Mesenchymal stem cell of Wharton's jelly (primary cell): ENCODE results near the genes TTC17 and EXT2.

- CAGE, long polyA plus RNA: start-site peak on the plus strand at chr11:43358931-43359059, 788 and 567 reads in 2 replicates
Observed at GRCh38 chr11:43358678-43359113, at the start of gene TTC17. Gene TTC17, plus strand, starts transcription at chr11:43358920.

- CAGE, long polyA plus RNA: no peak
Observed at GRCh38 chr11:43420952-43421760, 62.4 kb downstream of the TTC17 start.

DNA sequence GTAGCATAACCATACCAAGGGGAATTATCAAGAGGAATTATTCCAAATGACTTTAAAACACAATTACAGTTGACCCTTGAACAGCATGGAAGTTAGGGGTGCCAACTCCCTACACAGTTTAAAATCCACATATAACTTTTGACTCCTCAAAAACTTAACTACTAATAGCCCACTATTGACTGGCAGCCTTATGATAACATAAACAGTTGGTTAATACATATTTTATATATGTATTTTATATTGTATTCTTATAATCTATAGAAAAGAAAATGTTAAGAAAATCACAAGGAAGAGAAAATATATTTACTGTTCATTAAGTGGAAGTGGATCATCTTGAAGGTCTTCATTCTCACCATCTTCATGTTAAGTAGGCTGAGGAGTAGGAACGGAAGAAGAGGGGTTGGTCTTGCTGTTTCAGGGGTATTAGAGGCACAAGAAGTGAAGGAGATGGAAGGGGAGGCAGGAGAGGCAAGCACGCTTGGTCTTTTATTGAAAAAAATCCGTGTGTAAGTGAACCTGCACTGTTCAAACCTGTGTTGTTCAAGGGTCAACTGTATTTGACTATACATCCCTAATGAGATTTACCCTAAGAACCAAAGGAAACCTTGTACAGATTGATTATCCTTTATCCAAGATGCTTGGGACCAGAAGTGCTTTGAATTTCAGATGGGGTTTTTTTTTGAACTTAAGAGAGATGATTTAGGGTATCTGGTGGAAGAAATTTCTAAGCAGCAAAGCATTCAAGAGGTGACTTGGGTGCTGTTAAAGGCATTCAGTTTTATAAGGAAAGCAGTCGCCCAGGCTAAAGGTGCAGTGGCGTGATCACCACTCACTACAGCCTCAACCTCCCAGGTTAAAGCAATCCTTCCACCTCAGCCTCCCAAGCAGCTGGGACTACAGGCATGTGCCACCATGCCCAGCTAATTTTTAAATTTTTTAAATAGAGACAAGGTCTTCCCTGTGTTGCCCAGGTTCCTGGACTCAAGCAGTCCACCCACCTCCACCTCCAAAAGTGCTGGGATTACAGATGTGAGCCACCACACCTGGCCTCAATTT lies 116.2 kb downstream of the TTC17 start:
- CAGE, long polyA plus RNA: no peak

GRCh38 chr11:43681678-43681993 lies 1.1 kb downstream of the HSD17B12 start:
- CAGE, long polyA plus RNA: no peak

DNA sequence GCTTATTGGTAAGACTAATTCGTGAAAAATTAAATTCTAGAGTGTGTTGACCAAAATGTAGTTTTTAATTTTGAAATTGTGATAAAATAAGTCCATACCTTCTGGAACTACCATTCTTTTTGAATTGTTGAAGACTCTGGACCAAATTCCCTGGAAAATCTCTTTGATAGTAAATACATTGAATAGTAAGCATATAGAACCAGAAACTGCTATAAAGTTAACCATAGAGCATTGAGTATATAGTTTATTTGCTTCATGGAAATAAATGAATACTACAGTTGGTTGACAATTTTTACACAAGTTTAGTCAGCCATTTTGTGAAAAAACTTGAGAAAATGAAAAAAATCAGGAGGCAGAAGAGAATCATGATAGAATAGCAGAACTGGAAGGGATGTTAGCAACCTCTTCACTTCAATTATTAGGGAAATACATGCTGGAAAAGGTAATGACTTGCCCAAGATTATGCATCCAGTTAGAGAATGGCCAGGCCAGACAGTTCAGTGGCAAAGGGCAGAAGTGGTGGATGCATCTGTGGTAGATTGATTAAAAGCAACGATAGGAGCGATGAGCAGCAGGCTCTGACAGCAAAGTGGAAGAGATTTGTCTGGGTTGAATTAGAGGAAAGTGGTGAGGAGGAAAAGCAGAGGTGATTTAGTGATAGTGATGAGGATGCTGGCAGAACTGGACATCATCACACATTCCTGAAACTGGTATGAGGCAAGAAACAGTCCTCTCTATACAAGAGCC lies 12.3 kb downstream of the HSD17B12 start:
- CAGE, long polyA plus RNA: no peak

- CAGE, long polyA plus RNA: no peak
Observed at GRCh38 chr11:43770184-43770517, 89.6 kb downstream of the HSD17B12 start.

GRCh38 chr11:43997252-43997570 lies 50.6 kb upstream of the ACCSL start:
- CAGE, long polyA plus RNA: no peak

DNA sequence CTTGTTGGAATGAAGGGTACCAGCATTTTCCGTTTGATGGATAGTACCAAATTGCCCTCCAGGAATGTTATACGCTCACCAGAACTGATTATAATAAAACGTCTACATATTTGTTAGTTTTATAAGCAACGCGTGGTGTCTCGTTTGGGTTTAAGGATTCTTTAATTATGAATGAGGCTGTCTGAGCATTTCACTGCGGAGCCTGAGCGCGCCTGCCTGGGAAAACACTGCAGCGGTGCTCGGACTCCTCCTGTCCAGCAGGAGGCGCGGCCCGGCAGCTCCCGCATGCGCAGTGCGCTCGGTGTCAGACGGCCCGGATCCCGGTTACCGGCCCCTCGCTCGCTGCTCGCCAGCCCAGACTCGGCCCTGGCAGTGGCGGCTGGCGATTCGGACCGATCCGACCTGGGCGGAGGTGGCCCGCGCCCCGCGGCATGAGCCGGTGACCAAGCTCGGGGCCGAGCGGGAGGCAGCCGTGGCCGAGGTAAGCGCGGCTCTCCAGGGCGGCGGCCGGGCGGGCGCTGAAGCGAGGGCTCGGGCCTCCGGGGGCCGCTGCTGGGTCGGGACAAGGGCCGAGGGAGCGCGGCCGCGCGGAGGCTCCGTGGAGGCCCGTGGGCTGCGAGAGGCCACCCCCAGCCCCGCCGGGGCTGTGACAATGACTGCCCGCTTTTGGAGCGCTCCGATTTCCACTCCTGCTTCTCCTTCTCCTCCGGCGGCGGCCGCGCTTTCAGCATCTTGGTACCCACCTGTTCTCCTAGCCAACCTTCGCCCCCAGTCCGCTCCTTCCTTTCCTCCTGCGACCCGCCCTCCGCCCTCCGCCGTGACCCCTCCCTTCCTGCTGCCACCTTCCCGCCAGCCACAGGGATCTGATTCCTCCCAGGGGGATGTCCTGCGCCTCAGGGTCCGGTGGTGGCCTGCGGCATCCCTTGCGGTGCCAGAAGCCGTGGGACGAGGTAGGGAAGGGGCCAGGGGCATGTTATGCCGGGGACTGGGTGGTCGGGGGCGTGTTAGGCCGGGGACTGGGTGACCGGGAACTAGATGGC lies at the start of gene EXT2:
EXT2 (plus strand) TSS at position 307 of the 1,040 bp plus-strand sequence.
- CAGE, long polyA plus RNA: no peak

GRCh38 chr11:44564955-44565420 lies 475 bp upstream of the CD82 start:
- CAGE, long polyA plus RNA: no peak

- CAGE, long polyA plus RNA: no peak
Observed at GRCh38 chr11:44623653-44624496, 58.4 kb downstream of the CD82 start.

DNA sequence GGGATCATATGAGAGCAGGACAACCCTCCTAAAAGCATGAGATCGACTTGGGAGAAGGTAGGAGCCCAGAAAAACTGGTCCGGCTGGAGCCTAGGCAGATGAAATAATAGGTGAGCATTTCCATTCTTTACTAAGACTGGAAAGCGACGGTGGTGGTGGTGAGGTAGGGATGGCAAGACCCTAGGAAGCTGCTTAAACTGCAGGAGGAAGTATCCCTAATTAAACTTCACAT lies 35.6 kb upstream of the TSPAN18 start:
- CAGE, long polyA plus RNA: no peak

- CAGE, long polyA plus RNA: no peak
Observed at GRCh38 chr11:44726308-44726611, 502 bp upstream of the TSPAN18 start.

GRCh38 chr11:44727827-44728439 lies 1.2 kb downstream of the TSPAN18 start:
- CAGE, long polyA plus RNA: no peak

- CAGE, long polyA plus RNA: no peak
Observed at GRCh38 chr11:44728920-44729558, 2.3 kb downstream of the TSPAN18 start.

DNA sequence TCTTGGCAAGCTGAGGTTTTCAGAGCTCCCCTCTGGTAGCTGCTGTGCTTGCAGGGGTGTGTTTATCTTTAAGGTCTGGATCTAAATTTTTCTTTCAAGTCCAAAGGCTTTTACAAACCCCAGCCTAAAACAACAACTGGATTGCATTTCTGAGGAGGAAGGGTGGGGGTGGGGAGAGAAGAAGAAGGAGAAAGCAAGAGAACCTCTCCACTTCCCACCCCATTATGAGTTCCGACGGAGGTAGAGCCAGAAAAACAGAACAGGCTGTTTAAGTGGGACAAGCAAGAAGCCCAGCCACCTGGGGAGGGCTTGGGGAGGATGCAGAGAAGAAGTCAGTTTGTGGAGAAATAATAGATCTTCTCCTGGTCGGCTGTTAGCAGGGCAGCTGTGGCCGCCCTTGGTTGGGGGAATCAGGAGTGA lies 77.9 kb downstream of the TSPAN18 start:
- CAGE, long polyA plus RNA: no peak

DNA sequence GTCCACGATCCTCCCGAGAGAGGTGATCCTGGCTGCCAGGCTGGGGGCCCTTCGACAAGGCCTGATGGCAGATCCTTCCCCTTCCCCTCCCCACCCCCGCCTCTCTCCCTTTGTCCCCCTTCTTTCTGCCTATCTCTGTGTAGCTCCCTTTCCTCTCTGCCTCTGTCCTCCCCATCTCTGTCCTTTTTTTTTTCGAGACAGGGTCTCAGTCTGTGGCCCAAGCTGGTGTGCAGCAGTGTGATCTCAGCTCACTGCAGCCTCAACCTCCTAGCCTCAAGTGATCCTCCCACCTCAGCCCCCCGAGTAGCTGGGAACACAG lies 38.9 kb downstream of the TP53I11 start:
- CAGE, long polyA plus RNA: no peak

GRCh38 chr11:44929186-44929728 lies 21.4 kb downstream of the TP53I11 start:
- CAGE, long polyA plus RNA: no peak

GRCh38 chr11:44930459-44931248 lies 20.0 kb downstream of the TP53I11 start:
- CAGE, long polyA plus RNA: no peak

- CAGE, long polyA plus RNA: no peak
Observed at GRCh38 chr11:44934161-44934763, 16.4 kb downstream of the TP53I11 start.

- CAGE, long polyA plus RNA: no peak
Observed at GRCh38 chr11:44939585-44939960, 11.1 kb downstream of the TP53I11 start.